Cardiac ventricle fibroblast (primary cell): ENCODE measurements around the genes CCL22, POLR2C, ADGRG5 and ADGRG3.

- RAMPAGE, long total RNA: no peak
Measured at GRCh38 chr16:56609031-56609747, 805 bp downstream of the MT2A start.

DNA sequence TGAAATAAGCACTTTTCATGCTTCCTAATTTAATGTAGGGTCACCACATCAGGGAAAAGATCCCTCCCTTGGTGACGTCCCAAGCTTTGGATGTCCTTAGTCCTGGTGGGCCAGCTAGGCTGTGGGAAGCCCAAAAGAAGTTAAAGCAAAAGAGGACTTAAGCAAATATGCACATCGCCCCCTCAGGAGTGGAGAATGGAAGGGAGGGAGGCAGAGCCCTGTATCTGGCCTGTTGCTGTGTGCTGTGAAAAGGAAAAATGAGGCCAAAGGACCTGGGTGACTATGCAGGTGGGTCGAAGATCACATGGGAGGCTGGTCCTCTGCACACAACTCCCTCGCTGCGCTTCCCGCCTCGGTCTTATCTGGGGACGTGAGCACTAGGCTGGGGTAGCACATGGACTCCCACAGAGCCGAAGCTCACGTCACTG, 4.4 kb downstream of the MT1A start:
- RAMPAGE, long total RNA: no peak

DNA sequence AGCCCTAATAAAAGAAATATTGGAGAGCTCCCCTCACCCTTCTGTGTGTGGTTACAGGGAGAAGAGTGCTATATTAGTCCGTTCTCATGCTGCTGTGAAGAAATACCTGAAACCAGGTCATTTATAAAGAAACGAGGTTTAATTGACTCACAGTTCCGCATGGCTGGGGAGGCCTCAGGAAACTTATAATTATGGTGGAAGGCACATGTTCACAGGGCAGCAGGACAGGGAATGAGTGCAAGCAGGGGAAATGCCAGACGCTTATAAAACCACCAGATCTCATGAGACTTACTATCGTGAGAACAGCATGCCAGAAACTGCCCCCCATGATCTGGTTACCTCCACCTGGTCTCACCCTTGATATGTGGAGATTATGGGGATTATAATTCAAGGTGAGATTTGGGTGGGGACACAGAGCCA, 1.0 kb upstream of the NUP93 start:
- RAMPAGE, long total RNA: no peak

- RAMPAGE, long total RNA: no peak
Measured at GRCh38 chr16:56938549-56939574, 6.9 kb downstream of the HERPUD1 start.

GRCh38 chr16:56967822-56968201, 6.1 kb downstream of the CETP start:
- RAMPAGE, long total RNA: no peak

DNA sequence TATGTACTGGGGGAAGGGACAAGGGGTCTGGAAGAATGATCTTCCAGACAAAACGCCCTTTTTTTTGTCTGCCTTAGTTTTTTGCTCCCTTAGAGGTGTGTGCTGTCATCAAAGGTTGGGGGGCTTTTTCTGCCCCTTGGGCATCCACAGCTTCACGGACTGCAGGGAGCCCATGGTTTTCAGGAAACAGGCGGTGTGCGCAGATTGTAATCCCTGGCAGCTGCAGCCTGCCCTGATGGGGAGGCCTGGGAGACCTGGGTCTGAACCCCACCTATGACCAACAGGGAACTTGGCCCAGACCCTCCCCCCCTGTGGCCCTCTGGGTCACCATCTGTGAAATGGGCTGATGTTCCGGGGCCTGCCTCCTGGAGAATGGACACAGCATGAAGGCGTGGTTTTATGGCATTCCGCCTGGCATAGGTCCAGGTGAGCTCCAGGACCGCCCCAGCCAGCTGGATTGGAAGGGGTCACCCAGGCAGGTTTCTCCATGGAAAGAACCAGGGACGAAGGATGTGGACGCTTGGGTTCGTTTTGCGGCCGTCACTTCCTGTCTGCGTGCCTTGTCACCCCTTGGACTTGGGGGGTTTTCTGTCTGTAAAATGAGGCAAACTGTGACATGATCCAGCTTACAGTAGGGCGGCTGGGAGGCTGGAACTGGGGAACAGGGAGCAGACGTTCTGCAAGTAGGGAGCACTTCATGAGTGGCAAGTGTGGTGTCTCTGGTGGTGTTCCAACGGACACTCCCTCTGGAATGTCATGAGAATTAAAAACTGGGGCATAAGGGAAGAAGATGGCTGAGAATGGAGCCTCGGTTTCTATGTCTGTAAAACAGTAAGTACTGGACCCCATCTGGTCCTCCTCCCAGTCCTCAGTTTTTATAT, 1.5 kb downstream of the CPNE2 start:
- RAMPAGE, long total RNA: no peak

- RAMPAGE, long total RNA: no peak
Measured at GRCh38 chr16:57132443-57133074, 40.2 kb downstream of the CPNE2 start.

GRCh38 chr16:57142991-57143949, 42.6 kb downstream of the PSME3IP1 start:
- RAMPAGE, long total RNA: no peak

- RAMPAGE, long total RNA: no peak
Measured at GRCh38 chr16:57358610-57359047, at the start of gene CCL22. Gene CCL22 (plus strand): TSS chr16:57358783.

DNA sequence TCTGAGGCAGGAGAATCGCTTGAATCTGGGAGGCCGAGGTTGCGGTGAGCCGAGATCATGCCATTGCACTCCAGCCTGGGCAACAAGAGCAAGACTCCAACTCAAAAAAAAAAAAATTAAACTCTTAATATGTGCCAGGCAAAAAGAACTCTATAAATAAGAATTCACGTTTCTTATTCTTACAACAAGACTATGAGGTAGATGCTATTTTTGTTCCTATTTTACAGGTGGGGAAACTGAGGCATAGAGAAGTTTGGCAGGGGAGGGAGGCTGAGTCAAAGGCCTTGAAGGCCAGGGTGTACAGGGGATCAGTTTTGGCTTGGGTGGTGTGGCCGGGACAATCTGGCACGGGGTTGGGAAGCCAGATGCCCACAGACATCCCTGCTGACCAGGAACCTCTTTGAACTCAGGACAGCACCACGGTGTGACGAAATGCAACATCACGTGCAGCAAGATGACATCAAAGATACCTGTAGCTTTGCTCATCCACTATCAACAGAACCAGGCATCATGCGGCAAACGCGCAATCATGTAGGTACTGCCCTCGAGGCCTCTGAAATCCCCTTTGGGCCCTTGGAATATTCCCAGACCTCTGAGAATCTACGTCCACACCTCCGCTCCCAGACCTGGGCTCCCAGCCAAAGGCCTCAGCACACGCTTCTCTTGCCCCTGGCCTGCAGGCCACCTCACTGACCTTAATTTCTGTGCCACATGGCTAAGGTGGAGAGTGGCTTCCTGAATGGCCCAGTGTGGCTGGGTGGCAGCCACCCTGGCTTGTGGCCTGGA, 7.1 kb downstream of the CX3CL1 start:
- RAMPAGE, long total RNA: no peak

DNA sequence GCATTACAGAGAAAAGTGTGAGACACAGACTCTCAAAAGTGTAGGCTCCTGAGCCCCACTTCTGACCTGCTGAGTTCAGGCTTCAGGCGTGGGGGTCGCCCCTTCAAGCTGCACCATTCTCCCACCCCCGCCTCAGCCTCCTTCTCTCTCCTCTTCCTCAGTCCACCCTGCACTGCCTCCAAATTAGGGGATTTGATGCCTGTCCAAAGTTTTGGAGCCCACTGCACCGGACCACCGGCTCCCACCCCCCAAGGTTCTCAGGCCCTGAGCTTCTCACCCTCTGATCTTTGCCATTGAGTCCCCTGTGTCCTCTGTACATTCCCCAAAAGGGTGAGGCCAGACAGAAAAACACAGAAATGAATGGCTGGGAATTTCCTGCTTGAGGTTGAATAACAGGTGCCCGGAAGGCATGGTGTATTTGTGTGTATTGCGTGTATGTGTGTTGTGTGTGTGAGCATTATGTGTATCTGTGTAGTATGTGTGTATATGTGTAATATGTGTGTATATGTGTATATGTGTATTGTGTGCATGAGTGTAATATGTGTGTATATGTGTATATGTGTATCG, 16.0 kb downstream of the CX3CL1 start:
- RAMPAGE, long total RNA: no peak

- RAMPAGE, long total RNA: no peak
Measured at GRCh38 chr16:57450688-57451275, 3.5 kb downstream of the COQ9 start.

DNA sequence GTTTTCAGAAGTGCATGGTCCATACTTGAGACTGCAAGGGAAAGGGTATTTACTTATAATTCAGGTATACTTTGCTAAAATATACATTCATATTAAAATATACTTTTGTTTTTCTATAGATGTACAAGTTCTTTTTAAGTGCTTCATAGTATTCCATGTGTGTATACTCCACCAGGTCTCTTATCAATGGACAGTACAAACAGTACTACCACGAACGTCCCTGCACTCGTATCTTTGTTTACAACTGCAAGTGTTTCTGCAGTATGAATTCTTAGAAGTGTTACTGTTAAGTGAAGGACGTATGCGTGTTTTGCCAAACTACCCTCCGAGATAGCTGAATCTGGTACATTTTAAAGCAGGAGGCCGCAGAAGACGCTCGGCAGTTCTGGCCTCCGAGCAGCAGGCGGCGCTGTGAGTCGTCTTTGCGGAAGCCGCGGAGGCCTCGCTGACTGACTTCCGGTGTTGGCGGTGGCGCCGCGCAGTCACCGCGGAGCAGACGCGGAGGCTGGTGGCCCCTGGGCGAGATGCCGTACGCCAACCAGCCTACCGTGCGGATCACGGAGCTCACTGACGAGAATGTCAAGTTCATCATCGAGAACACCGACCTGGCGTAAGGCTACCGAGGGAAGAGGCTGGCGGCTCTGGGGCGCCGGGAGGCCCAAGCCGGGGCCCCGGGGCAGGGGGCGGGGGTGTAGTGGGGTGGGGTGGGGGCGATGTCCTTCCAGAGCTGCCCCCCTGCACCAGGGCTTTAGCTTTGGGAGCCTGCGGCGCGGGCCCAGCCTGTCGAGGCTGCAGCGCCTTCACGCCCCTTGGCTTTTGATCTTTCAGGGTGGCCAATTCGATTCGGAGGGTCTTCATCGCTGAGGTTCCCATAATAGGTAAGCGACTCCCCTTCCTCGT, at the start of gene POLR2C:
TSS of gene POLR2C (plus strand) at position 479 of the 900 bp plus-strand sequence.
- RAMPAGE, long total RNA: no peak

GRCh38 chr16:57517986-57518920, 18.1 kb downstream of the CCDC102A start:
- RAMPAGE, long total RNA: no peak

GRCh38 chr16:57542146-57542858, at the start of gene ADGRG5:
Gene ADGRG5 (plus strand): TSS chr16:57542643.
- RAMPAGE, long total RNA: no peak

GRCh38 chr16:57643267-57643995, 15.0 kb downstream of the ADGRG1 start:
- RAMPAGE, long total RNA: no peak

DNA sequence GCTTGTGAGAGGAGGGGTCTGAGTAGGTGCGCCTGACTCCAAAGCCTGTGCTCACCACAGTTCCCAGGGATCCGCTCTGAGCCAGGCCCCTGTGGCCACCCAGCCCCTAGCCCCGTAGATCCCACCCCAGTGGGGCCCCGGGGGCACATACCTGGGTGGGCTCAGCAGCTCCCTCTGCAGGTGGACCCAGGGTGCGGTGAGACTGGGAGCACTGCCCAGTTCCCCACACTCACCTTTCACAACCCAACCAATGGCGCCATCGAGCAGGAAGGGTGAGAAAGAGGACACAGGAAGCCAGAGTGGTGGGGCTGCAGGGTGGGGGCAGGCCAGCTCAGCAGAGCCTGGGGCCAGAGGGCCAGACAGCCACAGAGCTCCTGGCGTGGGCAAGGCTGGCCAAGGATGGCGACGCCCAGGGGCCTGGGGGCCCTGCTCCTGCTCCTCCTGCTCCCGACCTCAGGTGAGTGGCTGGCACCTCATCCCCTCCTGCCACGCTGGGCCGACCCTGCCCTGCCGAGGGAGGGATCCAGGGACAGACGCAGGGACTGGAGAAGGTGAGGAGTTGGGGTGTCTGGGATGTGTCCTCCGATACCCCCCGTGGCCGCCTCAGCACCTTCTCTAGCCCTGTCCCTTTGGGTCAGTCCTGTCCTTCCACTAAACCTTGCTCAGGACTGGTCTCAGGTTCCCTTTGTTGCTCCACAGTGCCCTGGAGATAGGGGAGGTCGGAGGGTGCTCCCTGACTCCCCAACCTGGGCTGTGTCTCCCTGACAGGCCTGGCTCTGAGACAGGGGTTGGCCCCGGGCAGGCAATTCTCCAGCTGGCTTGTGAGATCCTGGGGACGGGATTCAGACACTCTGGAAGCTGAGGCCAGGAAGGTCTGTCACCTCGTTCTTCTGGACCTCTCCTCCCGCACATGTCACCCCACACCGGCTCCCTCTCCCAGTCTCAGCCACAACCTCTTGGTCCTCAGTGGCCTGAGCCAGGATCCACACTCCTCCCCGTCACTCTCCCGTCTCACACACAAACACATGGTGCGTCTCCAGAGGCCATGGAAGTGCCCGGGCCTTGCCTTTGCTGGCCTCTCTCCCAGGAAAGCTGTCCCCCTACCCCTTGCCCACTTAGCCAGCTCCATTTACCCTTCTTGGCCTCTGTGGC, at the start of gene ADGRG3:
TSS of gene ADGRG3 (plus strand) at position 358 of the 1,152 bp plus-strand sequence.
- RAMPAGE, long total RNA: no peak

GRCh38 chr16:57684242-57685063, 10.2 kb upstream of the DRC7 start:
- RAMPAGE, long total RNA: no peak

GRCh38 chr16:57774737-57775560, 27.3 kb downstream of the KIFC3 start:
- RAMPAGE, long total RNA: no peak

- RAMPAGE, long total RNA: no peak
Measured at GRCh38 chr16:57775561-57776324, 26.5 kb downstream of the KIFC3 start.